CD14-positive monocyte (primary cell): Measurements from ENCODE around the genes PNMA6E, PDZD4, IRAK1 and TKTL1.

GRCh38 chrX:152907031-152907661, 9.3 kb downstream of the ZNF185 start:
- CAGE, long polyA plus RNA = no peak

- CAGE, long polyA plus RNA = no peak
Measured at GRCh38 chrX:152918676-152919107, 20.8 kb downstream of the ZNF185 start.

GRCh38 chrX:152988619-152989089, 5.3 kb downstream of the PNMA5 start:
- CAGE, long polyA plus RNA = no peak

DNA sequence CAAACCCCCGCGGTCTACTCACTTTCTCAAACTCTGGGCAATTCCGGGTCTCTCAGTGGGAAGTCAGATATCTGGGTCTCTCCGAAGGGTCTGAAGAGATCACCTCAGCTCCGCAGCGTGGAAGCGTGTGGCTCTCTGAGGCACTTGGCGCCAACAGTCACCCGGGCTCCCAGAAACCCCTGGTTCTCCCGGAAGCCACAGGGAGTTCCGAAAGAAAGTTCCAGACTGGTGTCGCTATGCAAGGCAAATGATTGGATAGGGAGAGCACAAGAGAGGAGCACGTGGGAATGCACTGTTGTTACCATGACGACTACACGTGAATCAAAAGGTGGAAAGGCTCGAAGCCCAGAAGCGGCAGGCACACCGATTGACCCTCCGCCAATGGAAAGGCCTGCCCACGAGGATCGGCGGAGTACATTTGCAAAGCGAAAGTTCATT, at the start of gene PNMA6E:
Gene PNMA6E (minus strand): TSS at position 129 of the 438 bp plus-strand sequence.
- CAGE, long polyA plus RNA = no peak

GRCh38 chrX:153685999-153687372, 1.2 kb upstream of the SLC6A8 start:
- CAGE, long polyA plus RNA = no peak

DNA sequence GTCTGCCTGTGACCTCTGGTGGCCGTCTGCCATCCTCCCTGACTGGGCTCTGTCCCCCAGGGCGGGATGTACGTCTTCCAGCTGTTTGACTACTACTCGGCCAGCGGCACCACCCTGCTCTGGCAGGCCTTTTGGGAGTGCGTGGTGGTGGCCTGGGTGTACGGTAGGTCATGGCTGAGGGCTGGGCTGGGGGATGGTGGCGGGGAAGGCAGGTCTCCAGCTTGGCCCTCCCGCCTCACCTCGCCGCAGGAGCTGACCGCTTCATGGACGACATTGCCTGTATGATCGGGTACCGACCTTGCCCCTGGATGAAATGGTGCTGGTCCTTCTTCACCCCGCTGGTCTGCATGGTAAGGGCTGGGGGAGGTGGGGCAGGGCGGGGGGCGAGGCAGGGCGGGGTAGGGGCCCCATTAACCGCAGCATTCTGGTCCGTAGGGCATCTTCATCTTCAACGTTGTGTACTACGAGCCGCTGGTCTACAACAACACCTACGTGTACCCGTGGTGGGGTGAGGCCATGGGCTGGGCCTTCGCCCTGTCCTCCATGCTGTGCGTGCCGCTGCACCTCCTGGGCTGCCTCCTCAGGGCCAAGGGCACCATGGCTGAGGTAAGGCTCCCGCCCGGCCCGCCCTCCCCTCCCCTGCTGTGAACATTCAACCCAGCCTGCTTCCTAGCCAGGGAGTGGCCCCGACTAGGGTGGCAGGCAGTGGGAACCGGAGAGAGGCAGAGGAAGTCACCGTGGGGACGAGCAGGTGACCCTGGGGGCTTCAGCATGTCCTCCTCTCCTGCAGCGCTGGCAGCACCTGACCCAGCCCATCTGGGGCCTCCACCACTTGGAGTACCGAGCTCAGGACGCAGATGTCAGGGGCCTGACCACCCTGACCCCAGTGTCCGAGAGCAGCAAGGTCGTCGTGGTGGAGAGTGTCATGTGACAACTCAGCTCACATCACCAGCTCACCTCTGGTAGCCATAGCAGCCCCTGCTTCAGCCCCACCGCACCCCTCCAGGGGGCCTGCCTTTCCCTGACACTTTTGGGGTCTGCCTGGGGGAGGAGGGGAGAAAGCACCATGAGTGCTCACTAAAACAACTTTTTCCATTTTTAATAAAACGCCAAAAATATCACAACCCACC, 6.9 kb downstream of the SLC6A8 start:
- CAGE, long polyA plus RNA = no peak

DNA sequence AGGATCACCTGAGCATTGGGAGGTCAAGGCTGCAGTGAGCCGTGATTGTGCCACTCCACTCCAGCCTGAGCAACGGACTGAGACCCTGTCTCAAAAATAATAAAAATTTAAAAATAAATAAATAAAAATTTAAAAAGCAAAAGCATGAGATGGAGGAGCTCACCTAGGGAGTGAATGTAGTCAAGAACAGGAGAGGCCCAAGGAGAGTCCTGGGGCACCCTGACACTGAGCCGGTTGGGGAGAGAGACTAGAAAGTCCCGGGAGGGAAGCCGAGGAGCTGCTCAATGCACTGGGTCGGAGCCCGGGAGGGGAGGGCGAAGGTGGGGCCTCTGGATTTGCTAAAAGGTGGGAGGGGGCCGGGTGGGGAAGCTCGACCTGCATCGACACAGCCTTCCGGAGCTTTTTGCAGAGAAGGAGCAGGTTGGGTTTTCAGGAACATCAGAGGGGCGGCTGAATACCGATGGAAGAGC, 12.0 kb downstream of the PDZD4 start:
- CAGE, long polyA plus RNA = no peak

DNA sequence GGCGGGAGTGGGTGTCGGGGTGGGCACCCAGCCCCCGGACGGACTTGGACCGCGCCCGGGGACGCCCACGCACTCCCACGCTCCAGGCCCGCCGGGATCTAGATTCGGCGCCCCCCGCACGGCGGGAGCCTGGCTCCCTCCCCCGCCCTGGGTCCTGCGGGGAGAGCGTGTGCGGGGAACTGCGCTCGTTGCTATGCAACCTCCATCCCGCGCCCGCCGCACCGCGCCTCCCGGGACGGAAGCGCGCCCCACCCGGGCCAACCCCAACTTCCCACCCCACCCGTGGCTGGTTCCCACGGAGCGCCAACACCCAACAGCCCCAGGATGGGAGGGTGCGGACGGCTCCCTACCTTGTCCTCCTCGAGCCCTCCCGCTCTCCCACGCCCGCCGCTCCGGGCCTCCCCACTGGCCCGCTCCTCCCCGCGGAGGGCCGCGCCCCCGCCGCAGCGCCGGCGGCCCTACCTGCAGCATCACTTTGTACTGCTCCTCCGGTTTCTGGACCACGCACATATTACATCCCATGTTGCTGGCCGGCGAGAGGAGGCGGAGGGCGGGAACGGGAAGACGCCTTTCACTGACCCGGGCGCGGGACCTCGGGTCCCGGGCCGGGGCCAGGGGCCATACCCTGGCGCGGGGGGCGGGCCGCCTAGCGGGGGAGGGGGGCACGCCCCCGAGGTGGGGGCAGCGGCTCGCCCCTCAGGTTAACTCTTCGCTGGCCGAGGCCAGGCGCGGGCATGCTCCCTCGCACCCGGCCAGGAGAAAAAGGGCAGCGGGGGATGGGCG, at the start of gene PDZD4:
Gene PDZD4 (minus strand): TSS at position 768 of the 783 bp plus-strand sequence.
- CAGE, long polyA plus RNA = no peak

GRCh38 chrX:153931625-153932337, 3.1 kb downstream of the NAA10 start:
- CAGE, long polyA plus RNA = no peak

- CAGE, long polyA plus RNA = no peak
Measured at GRCh38 chrX:153948457-153949367, 4.3 kb upstream of the RENBP start.

DNA sequence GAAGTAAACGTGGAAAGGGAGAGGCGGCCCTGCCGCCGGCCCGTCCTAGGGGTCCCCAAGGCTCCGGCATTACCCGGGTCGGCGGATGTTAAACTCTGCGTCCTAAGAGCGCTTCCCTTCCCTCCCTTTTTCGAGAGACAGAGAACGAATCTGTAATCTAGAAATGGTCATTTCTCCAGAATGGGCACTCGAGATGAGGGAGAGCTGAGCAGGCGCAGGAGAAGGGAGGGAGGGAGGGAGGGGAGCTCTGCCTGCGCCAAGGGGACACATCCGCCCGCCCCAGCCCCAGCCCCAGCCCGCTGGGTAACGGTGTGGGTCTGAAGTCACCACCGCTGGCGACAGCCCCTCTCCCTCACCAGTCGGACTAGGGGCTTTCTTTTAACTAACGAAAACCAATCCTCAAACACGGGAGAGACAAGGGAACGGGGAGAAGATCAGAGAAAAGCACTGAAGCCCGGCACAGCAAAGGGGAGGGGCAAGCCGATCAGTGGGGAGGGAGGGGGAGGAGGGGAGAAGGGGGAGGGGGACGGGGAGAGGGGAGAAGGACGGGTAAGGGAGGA, 1.6 kb downstream of the HCFC1 start:
- CAGE, long polyA plus RNA = no peak

GRCh38 chrX:153985002-153986059, 12.8 kb downstream of the TMEM187 start:
- CAGE, long polyA plus RNA = no peak

DNA sequence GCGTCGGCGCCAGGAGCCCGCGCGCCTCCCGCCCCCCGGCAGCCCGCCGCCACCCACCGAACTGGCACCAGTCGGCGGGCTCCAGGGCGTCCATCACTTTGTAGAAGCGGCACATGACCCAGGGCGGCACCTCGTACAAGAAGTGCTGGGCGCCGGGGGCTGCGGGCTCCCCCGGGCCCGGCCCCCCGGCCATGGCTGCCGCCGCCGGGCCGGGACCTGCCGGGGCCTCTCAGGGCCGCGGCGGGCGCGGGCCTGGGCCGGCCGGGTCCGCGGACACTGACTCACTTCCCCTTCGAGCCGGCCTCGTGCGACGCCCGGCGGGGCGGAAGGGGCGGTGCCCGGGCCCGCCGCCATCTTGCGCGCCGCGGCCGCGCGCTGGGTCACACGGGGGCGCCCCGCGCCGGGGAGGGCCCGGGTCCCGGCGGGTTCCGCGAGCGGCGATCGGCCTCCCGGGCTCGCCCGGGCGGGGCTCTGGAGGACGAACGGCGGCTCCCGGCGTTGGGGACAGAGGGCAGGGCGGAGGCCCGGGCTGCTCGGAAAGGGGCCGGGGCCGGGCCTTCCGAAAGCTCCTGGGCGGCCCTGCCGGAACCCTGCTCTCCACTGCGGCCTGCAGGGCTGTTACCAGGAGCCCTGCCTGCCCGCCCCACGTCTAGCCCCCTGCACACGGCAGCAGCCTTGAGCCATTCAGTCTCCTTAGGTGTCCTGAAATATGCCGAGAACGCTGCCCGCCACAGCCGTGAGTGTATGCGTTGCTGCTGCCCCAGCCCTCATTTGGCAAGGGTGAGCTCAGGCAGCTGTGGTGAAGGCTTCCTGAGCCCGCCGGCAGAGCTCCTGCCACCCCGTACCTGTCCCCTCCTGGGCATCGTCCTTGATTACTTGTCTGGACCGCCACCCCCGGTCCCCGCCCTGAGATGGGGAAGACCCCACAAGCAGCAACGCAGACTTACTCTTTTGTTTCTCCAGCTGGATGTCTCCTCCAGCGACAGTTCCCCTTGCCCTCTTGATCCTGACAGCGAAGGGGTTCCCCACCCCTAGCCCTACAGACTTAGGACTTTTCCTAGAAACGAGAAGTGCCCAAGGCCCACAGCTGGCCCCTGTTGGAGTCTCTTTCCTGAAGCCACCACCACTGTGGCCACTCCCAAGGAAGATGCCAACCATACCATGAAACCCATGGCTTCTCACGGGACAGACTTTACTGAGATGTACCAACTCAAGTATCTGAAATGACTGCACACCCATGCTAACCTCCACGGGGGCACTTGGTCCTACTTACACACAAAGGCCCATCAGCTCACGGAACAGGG, at the start of gene IRAK1:
Gene IRAK1 (minus strand): TSS at position 283 of the 1,304 bp plus-strand sequence.
- CAGE, long polyA plus RNA = no peak

DNA sequence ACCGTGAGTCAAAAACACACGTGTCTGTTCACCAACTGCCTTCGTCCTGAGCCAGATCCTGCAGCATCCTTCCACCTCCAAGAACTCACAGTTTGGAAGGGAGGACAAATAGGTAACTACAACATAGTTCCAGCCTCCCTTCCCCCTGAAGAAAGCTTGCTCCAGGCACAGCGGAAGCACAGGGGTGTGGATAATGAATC, 19.0 kb upstream of the IRAK1 start:
- CAGE, long polyA plus RNA = no peak

DNA sequence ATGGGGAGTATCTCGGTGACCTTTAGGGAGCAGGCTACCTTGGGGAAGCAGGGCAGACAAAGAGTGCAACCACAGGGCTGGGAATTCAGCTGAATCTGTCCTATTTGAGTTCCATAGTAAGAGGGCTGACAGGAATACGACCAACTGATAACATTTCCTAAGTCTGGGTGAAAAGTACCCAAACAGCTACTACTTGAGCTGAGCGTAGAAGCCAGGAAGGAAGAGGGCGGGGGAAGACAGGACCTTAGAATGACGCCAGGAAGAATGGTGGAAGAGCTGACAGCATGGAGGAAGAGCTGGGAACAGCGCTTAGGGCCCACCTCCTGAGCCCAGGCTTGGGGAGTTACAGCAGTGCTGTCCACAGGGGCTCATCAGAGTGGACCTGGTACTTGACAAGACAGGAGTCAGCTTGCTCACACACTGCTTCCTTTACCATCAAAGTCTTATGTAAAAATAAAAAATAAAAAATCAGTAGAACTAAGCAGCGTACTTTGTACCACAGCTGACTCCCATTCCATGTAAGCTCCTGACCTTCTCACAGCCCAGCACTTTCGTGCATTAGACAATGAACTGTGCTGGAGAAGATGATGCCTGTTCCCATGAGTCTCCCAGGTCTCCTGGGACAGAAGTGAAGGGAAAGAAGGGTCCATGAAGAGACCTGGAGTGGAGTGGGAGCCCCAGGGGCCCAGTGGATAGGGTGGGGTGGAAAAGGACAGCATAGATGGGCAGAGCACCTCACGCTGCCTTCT, 14.2 kb downstream of the MECP2 start:
- CAGE, long polyA plus RNA = no peak

DNA sequence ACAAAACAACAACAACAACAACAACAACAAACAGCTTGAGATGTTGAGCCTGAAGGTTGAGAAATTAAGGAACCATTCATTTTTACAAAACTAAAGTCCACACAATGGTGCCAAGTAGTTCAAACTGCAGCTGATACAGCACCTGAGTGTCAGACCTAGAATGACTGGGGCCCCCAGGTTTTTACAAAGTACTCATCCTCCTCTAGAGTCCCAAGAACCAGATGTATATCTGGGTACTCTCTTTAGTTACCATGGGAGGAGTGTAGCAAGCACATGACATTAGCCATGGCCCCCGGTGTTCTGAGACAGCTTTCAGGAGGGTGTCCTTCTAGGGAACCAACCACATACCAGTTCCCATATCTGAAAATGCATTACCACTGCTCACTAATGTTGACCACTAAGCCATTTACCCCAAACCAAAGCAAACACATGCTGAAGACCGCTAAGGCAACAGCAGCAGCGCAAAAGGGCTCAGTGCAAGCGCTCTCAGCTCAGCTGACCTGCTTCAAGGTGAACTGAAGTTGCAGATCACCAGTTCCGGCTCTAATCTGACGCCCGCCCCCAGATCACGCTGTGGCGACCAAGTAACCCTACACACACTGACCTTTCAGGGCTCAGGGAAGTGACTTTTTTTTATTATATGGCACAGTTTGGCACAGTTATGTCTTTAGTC, 6.0 kb downstream of the MECP2 start:
- CAGE, long polyA plus RNA = no peak

- CAGE, long polyA plus RNA = no peak
Measured at GRCh38 chrX:154116252-154116866, 18.8 kb upstream of the MECP2 start.

DNA sequence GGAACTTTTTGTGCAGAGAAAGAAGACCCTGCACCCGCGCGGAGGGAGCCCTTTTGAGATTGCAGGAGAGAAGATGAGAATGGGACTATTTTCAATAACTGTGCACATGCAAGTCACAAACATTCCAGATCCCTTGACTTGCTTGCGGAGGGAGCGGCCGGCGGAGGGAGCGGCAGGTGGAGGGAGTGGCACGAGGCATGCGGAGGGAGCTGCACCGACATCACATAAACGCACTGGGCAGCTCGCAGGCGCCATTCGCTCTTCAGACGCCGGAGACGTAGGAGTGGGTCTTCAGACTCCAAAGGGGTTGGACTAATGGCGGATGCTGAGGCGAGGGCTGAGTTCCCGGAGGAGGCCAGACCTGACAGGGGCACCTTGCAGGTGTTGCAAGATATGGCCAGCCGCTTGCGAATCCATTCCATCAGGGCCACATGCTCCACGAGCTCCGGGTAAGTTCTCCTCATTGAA, at the start of gene TKTL1:
Gene TKTL1 (plus strand): TSS at position 251 of the 468 bp plus-strand sequence.
- CAGE, long polyA plus RNA = no peak

- CAGE, long polyA plus RNA = start-site peak on the plus strand at chrX:154349380-154349861, 16 and 48 reads in 2 replicates
Measured at GRCh38 chrX:154349275-154350659, 24.7 kb downstream of the FLNA start.

- CAGE, long polyA plus RNA = no peak
Measured at GRCh38 chrX:154356762-154357561, 17.5 kb downstream of the FLNA start.